Omental fat pad (tissue), 4 donors: ENCODE results near the gene SRP72.

- PRO-cap, result no peak
- RAMPAGE, long total RNA, 4 experiments, result no peak in any of the 4 experiments
Observed at GRCh38 chr4:53905899-53906334, 158.5 kb downstream of the CHIC2 start.

GRCh38 chr4:53914134-53914997 is 150.0 kb downstream of the CHIC2 start:
- PRO-cap, result no peak
- RAMPAGE, long total RNA, 4 experiments, result no peak in any of the 4 experiments

GRCh38 chr4:53929923-53930463 is 134.4 kb downstream of the CHIC2 start:
- PRO-cap, result no peak
- RAMPAGE, long total RNA, 4 experiments, result no peak in any of the 4 experiments

- PRO-cap, result no peak
- RAMPAGE, long total RNA, 4 experiments, result no peak in any of the 4 experiments
Observed at GRCh38 chr4:54065405-54066313, 1.3 kb upstream of the CHIC2 start.

DNA sequence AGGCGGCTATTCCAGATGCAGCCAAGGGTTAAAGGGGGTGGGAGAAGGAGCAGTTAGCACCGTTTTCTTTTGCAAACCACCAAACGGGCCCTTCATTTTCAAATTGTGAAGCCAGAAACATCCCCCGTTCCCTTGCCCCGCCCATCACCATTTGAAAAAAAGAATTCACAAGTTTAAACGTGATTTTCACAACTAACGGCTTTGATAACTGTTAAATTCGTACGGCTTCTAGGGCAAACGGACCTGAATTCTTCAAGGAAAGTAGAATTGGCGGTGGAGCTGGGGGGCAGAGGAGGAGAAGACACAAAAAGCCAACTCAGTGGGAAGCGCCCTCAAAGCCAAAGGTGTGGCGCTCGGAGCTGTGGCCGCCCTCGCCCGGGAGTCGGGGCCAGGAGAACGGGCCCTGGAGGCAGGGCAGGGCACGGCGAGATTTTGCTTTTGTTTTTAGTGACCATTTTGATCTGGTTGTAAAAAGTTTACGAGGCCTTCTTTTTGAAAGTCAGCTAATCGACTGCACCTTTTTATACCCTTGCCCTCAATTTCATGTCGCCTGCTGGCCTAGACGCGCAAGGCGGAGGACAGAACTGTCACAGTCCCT is 3.2 kb upstream of the PDGFRA start:
- PRO-cap, result no peak
- RAMPAGE, long total RNA, 4 experiments, result no peak in any of the 4 experiments

DNA sequence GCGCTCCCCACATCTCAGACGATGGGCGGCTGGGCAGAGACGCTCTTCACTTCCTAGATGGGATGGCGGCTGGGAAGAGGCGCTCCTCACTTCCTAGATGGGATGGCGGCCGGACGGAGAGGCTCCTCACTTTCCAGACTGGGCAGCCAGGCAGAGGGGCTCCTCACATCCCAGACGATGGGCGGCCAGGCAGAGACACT is 96.7 kb downstream of the PDGFRA start:
- PRO-cap, result no peak
- RAMPAGE, long total RNA, 4 experiments, result no peak in any of the 4 experiments

- PRO-cap, result no peak
- RAMPAGE, long total RNA, 4 experiments, result no peak in any of the 4 experiments
Observed at GRCh38 chr4:54409229-54409864, 180.3 kb downstream of the PDGFRA start.

GRCh38 chr4:54439612-54440440 is 210.7 kb downstream of the PDGFRA start:
- PRO-cap, result no peak
- RAMPAGE, long total RNA, 4 experiments, result no peak in any of the 4 experiments

DNA sequence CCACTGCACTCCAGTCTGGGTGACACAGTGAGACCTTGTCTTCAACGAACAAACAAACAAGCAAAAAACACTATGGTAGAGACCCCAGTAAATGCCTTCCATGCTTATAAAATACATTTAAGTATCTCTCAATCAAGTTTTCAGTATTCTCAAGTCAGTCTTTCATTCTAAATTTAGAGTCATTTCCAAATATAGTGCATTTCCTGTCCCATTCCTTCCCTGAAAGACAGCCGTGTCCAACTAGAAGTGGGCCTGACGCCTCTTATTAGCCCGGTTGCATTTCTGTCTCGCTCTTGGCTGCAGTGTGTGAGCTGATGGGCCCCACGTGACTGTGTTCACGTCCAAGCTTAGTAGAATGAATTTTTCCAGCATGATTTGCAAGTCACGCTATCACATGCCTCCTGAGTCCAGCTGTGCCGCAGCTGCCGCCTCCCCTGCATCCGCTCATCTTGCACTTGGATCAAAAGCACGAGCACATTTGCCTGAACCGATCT is 126.2 kb downstream of the KIT start:
- PRO-cap, result no peak
- RAMPAGE, long total RNA, 4 experiments, result no peak in any of the 4 experiments

GRCh38 chr4:55123037-55123326 is 2.4 kb downstream of the KDR start:
- PRO-cap, result no peak
- RAMPAGE, long total RNA, 4 experiments, result no peak in any of the 4 experiments

DNA sequence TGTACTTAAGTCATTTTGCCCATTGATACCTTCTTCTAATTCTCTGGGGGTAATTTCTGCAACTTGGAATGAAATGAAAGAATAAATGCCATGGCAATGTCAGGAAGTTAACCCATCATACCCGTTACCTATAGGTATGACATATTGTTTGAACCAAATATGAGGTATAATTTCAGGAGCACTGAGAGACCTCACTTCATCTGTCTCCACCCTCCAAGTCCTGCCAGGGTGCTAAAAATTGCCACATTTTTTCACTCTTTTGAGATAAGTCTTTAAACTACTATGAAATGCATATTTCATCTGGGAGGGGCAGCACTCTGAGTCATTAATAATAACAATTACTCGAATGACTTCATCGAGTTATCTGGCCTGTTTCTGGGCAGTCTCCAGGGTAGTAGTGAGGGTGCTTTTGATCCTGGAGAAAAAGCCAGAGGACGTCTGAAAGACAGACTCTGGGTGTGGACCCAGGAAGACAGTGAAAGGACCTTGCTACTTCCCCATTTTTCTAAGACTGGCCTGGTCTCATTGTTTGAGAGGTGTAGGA is 42.4 kb upstream of the SRD5A3 start:
- PRO-cap, result no peak
- RAMPAGE, long total RNA, 4 experiments, result no peak in any of the 4 experiments

- PRO-cap, result no peak
- RAMPAGE, long total RNA, 4 experiments, result no peak in any of the 4 experiments
Observed at GRCh38 chr4:55386014-55386610, 9.6 kb upstream of the TMEM165 start.

GRCh38 chr4:55841551-55842613 is 11.6 kb upstream of the EXOC1 start:
- PRO-cap, result no peak
- RAMPAGE, long total RNA, 4 experiments, result no peak in any of the 4 experiments

DNA sequence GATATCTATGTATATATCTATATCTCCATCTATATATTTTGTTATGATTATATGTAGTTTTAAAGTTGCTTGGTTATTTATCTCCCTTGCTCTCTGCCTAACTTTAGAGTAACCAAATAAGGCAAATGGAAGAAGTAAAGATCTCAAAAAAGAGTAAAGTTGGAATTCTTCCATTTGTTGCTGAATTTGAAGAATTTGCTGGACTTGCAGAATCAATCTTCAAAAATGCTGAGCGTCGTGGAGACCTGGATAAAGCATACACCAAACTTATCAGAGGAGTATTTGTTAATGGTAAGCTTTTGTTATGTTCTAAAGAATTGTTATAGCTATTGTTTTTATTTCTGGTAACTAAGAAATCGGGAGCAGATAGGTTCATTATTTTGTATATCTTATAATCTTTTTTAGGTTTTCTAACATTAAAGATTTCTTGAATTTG is 43.2 kb downstream of the EXOC1 start:
- PRO-cap, result no peak
- RAMPAGE, long total RNA, 4 experiments, result no peak in any of the 4 experiments

DNA sequence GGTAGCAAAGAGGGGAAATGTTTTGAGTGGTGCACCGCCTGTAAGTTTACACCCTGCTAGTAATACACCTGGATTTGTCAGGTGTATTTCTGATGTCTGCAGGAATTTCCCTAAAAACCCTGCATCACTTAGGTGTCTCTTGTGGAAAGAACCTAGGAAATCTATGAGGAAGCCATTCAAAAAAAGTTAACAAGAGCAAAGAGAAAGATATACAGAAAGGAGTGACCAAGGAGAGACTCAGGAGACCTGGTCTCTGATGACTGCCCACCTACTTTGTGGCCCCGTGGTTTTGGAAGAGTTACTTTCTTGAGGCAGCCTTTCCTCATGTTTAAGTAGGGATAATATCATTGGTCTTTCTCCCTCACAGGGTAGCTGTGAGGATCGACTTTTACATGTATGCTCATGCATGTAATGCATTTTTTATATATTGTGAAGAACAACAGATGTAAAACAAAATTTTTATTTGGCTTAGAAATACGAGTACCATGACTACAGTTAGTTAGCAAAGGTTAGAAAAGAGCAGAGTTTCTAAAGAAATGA is 1.3 kb downstream of the CEP135 start:
- PRO-cap, result no peak
- RAMPAGE, long total RNA, 4 experiments, result no peak in any of the 4 experiments

DNA sequence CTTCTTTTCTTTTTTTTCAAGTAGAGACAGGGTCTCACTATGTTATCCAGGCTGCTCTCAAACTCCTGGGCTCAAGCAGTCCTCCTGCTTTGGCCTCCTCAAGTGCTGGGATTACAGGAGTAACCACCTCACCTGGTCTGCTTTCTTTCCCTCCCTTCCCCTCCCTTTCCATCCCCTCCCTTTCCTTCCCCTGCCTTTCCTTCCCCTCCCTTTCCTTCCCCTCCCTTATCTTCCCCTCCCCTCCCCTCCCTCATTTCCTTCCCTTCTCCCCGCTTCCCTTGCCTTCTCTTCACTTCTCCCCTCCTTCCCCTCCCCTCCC is 169.1 kb downstream of the AASDH start:
- PRO-cap, result no peak
- RAMPAGE, long total RNA, 4 experiments, result no peak in any of the 4 experiments

DNA sequence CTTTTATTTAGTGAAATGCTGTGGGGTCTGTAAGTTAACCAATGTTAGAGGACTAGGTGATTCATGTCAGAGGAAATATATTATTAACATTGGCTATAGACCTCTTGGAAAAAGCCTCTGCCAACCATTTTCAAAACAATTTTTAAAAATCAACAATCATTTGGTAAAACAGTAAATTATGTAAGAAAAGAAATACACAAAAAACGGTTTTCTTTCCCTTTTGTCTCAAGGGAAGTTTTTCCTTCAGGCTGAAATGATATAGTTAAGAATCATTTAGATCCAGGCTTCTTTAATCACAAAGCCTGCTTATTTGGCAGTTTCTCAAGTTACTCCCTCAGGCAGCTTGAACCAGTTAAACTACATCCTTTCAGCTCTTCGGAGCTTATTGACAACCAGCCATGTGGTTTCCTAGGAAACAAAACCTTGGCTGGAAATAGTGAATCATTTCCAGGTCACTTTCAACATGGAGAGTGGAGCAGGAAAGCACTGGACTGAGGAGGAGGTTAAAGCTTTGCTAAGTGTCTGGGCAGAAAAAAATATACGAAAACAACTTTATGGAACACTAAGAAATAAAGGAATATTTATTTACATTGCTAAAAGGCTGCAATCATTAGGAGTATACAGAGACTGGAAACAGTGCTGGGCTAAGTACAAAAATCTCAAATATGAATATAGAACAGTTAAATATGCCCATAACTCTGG is 22.9 kb upstream of the AASDH start:
- PRO-cap, result no peak
- RAMPAGE, long total RNA, 4 experiments, result no peak in any of the 4 experiments

- PRO-cap, result no peak
- RAMPAGE, long total RNA, 4 experiments, result no peak in any of the 4 experiments
Observed at GRCh38 chr4:56448142-56448849, 12.2 kb downstream of the PAICS start.

DNA sequence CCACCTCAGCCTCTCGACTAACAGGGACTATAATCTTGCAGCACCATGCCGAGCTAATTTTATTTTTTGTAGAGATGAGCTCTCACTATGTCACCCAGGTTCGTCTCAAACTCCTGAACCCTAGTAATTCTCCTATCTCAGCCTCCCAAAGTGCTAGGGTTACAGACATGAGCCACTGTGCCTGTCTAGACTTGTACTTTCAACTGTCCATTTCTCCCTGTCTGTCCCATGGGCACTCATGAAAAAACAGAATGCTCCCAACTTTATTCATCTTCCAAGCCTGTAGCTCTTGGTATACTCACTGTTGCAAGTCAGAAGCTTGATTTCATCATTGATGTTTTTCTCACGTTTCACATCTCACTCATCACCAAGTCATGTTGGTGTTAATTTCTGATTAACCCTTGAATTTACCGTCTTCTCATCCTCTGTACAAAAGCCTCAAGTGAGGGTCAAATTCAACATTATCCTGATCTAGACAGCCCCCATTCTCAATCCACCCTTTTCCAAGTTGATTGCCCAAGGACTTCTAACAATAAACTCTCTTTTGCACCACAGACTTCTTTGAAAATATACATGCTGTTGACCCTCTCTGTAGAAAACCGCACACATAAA is 7.3 kb upstream of the SRP72 start:
- PRO-cap, result no peak
- RAMPAGE, long total RNA, 4 experiments, result no peak in any of the 4 experiments

DNA sequence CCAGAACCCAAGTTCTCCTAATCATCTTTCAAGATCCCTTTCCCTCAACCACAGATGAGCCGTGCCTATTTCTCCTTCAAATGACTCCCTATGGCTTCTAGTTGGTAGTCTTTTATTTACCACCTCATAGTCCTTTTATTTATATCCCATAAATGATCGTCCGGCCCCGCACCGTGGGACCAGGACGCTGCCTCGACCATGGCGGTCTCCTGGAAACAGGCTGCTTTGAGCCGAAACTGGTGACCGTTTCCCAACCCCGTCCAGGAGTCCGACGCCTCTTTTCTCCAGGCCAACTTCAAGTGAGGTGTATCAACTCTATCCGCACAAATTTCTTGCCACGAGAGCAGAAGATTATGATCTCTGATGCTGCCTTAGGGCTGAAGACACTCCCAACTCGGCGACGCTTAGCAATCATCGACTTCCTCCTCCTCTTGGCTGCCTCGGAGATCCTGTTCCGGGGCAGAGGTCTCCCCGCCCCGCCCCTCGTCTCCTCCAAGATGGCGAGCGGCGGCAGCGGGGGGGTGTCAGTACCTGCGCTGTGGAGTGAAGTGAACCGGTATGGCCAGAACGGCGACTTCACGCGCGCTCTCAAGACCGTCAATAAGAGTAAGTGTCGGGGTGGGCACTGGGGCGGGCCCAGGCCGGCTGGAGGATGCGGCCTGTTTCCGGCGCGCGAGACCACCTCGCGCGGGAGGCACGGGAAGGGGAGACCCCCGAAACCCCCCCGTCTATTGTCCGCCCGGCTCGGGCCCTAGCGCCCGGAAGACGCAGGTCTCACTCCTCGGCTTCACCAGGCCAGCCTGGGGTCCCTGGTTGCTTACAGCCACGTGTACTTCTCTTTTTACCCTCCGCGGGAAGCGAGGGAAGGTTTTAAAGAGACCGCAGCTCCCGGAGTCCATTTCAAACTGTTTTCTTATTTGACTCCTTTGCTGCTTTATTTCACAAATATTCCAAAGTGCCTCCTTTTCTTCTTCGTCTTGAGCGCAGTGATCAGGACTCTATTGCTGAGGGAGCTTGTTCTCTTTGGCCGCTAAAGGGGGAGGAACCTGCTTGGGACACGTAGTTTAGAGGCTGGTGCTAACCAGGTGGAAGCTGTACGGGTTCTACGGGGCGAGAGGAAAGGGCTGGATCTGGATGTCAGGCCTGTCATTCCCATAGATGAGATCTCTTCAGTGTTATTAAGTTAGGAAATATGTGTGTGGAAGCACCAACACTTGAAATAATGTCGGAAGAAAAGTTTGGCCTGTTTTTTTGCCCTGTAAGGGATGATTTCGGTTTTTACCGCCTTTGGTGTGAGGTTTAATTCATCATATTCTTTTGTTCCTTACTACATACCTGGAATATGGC is at the start of gene SRP72:
SRP72 (plus strand) TSS at position 479 of the 1,347 bp plus-strand sequence.
- PRO-cap, result bidirectional peak, plus-strand start at position 495 of the sequence, minus-strand start at position 301 of the sequence
- RAMPAGE, long total RNA, 4 experiments, result start-site peak on the plus strand in 4 of 4 experiments, centred at positions 475 to 505 of the sequence, 386 to 1,576 reads per replicate; start-site peak on the minus strand in 3 of 4 experiments, centred at positions 413 to 424 of the sequence, 24 to 34 reads per replicate